ENCODE data around the genes WNT4 and C1QB.

DNA sequence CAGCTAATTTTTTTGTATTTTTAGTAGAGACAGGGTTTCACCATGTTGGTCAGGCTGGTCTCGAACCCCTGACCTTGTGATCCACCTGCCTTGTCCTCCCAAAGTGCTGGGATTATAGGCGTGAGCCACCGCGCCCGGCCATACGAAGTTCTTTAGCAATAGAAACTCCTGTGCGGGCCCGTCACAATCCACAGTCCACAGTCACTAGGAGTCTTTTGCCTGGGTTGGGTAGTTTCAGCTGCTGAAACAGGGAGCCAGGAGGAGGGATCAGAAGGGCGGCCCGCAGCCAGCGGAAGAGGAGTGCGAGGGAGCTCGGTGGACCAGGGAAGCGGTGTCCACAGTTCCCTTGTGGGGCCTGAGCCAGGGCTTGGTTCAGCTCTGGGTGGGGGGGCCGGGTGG, 17.9 kb upstream of the HSPG2 start:
- PRO-cap, result no peak
- CAGE, long polyA plus RNA, result no peak

GRCh38 chr1:22002844-22003303, 1.4 kb downstream of the CELA3A start:
- PRO-cap, result no peak
- CAGE, long polyA plus RNA, result no peak

GRCh38 chr1:22055392-22055947, 3.0 kb downstream of the CDC42 start:
- PRO-cap, result no peak
- CAGE, long polyA plus RNA, result no peak

GRCh38 chr1:22120510-22121492, 22.1 kb downstream of the WNT4 start:
- PRO-cap, result no peak
- CAGE, long polyA plus RNA, result no peak

GRCh38 chr1:22140577-22141069, 2.3 kb downstream of the WNT4 start:
- PRO-cap, result no peak
- CAGE, long polyA plus RNA, result no peak

- PRO-cap, result no peak
- CAGE, long polyA plus RNA, result no peak
Observed at GRCh38 chr1:22141770-22142458, 983 bp downstream of the WNT4 start.

- PRO-cap, result no peak
- CAGE, long polyA plus RNA, result no peak
Observed at GRCh38 chr1:22143028-22143753, at the start of gene WNT4. WNT4 (minus strand) TSS chr1:22143097.

GRCh38 chr1:22259852-22260117, 116.9 kb upstream of the WNT4 start:
- PRO-cap, result no peak
- CAGE, long polyA plus RNA, result no peak

DNA sequence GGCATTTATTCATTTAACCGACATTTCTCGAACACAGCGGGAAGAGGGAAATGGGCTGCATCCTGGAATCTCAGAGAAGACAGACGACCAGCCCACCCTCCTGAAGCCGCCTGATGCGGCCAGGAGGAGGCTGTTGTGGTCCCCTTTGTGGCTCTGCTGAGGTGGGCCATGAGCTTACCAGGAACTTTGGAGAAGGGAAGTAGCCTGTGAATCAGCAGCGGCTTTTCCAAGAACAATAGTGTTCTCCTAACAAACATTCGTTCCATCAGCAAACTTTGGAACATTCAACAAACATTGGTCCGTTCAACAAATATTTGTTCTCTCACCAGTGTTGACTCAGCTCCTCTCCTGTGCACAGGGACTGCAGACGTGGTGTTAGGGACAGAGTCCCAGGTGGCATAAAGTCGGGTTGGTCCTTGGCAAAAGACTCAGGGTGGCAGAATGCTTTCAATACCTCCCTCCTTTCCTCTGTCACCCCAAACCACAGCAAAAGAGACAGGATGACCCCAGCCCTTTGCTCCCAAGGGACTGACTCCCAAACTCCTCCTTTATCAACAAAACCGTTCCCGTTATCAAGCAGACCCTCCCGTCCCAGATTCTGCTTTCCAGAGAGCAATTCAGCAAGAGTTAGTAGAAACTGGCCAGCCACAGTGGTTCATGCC, 103.2 kb upstream of the ZBTB40 start:
- PRO-cap, result no peak
- CAGE, long polyA plus RNA, result no peak

GRCh38 chr1:22509861-22510398, 53.4 kb upstream of the EPHA8 start:
- PRO-cap, result no peak
- CAGE, long polyA plus RNA, result no peak

DNA sequence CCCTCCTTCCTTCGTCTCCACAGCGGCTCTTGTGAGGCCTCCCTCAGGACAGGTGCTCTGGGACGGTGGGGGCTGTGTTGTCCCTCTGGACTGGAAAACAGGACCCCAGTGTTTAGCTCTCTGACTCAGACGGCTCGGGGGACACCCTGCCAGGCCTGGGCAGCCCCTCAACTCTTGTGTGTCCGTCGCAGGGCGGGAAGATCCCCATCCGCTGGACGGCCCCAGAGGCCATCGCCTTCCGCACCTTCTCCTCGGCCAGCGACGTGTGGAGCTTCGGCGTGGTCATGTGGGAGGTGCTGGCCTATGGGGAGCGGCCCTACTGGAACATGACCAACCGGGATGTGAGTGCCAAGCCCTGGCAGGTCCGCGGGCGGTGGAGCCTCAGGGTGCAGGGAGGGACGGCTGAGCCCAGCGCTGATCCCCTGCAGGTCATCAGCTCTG, 35.9 kb upstream of the C1QA start:
- PRO-cap, result no peak
- CAGE, long polyA plus RNA, result no peak

DNA sequence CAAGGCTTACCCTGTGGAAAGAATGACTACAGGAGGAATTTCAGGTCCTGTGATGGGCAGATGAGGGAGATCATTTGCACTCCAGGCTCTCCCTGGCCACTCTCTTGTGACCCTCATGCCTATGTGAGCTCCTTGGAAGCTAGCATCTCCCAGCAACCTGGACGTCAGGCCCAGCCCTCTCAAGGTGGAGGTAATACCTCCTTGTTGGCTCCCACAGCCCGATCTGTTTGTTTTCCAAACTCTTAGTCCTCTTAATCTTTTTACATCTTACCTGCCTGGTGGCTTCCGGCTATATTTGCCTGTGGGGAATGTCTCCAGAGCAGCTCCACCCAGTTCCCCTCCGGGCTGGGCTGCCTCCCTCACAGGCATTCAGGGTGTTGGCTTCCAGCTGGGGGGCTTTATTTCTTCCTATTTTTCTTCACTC, 7.4 kb upstream of the C1QA start:
- PRO-cap, result no peak
- CAGE, long polyA plus RNA, result no peak

DNA sequence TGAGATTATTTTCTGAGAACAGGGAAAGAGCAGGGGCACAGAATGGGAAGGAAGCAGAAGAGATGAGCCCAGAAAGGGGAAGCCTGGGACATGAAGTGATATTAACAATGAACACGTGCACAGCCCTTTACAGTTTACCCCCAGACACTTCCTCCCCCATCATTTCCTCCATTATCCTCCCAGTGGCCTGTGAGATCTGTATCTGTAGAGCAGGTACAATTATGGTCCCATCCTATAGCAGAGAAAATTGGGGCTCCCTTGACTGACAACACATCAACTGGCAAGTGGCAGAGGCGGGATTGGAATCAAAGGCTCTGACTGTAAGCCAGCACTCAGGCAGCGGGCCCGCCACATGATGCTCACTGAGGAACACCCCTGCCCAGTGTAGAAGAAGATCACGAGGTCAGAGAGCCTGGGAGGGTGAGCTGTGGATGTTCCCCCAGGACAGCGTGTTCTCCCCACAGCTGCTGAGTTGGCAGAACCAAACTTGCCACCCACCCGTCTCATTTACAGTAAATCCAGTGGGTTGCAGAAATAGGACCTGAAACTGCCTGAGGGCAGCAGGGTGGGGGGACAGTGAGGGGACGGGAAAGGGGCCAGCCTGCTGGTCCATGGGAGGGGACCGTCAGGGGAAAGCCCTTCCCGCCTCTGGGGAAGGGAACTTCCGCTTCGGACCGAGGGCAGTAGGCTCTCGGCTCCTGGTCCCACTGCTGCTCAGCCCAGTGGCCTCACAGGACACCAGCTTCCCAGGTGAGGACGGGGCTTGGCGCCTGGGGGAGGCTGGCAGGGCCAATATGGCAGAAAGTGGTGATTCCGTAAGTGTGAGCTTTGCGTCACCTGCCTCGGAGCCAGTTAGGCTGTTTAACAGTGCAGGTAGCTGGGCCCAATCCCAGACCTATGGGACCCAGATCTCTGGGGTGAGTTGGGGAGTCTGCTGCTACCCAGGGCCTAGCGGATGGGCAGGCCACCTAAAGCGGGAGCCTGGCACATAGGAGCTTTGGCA, at the start of gene C1QB:
TSS of gene C1QB (plus strand) at position 683 of the 1,003 bp plus-strand sequence.
- PRO-cap, result no peak
- CAGE, long polyA plus RNA, result no peak

DNA sequence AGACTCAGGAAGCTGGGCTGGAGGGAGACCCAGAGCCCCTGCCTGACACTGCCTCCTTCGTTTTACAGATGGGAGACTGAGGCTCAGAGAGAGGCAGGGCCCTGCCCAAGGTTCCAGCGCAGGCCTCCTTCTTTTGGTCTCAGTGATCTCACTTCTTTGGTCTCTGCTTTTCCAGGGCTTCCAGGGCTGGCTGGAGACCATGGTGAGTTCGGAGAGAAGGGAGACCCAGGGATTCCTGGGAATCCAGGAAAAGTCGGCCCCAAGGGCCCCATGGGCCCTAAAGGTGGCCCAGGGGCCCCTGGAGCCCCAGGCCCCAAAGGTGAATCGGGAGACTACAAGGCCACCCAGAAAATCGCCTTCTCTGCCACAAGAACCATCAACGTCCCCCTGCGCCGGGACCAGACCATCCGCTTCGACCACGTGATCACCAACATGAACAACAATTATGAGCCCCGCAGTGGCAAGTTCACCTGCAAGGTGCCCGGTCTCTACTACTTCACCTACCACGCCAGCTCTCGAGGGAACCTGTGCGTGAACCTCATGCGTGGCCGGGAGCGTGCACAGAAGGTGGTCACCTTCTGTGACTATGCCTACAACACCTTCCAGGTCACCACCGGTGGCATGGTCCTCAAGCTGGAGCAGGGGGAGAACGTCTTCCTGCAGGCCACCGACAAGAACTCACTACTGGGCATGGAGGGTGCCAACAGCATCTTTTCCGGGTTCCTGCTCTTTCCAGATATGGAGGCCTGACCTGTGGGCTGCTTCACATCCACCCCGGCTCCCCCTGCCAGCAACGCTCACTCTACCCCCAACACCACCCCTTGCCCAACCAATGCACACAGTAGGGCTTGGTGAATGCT, 7.8 kb downstream of the C1QB start:
- PRO-cap, result no peak
- CAGE, long polyA plus RNA, result no peak

DNA sequence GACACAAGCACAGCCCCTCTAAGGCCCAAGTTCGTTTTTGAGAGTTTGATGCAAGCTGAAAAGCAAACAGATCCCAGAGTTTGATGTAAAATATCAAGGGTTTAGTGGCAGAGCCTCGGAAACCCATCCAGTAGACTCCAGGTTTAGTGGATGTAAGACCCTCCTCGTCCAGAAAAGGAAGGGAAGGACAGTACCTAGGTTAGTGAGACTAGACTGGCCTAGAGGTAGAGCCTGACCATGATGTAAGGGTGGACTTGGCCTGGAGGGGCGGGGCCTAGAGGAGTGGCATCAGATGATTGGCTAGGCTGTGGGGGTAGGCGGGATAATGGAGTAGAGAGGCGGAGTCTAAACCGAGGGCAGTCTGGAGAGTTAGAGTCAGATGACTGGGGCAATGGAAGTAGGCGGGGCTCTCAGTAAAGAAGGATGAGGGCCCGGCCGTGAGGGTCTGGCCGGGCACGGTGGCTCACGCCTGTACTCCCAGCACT, 70.0 kb downstream of the EPHB2 start:
- PRO-cap, result no peak
- CAGE, long polyA plus RNA, result no peak

- PRO-cap, result no peak
- CAGE, long polyA plus RNA, result no peak
Observed at GRCh38 chr1:22796129-22797059, 85.8 kb downstream of the EPHB2 start.

GRCh38 chr1:22831883-22832451, 121.3 kb downstream of the EPHB2 start:
- PRO-cap, result no peak
- CAGE, long polyA plus RNA, result no peak

GRCh38 chr1:23093503-23093976, 74.3 kb downstream of the KDM1A start:
- PRO-cap, result no peak
- CAGE, long polyA plus RNA, result no peak

DNA sequence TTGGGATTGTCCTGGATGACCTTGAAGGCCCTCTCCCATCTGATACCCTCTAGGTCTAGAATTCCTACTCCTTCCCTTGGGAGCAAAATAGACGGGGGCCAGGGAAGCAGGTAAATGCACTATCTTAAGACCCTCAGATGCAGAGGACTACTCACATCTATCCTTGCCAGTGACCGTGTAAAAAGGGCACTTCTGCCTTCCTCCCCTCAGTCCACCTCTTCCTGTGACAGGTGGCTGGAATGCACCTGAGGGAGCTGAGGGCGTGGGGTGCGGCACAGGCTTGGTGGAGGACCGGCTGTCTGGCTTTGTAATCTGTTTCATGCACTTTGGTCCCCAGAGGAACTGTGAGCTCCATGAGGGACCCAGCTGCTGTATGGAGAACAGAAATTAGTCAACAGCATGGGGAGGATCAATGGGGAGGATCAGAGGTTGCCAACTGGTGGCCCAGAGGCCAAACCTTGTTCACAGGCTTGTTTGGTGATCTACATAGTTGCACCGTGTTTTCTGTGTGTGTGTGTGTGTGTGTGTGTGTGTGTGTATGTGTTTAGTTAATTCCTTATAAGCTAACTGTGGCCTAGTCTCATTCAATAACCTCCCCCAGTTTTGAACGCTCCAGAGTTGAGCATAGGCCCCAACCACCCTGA, 29.7 kb downstream of the HTR1D start:
- PRO-cap, result no peak
- CAGE, long polyA plus RNA, result no peak

DNA sequence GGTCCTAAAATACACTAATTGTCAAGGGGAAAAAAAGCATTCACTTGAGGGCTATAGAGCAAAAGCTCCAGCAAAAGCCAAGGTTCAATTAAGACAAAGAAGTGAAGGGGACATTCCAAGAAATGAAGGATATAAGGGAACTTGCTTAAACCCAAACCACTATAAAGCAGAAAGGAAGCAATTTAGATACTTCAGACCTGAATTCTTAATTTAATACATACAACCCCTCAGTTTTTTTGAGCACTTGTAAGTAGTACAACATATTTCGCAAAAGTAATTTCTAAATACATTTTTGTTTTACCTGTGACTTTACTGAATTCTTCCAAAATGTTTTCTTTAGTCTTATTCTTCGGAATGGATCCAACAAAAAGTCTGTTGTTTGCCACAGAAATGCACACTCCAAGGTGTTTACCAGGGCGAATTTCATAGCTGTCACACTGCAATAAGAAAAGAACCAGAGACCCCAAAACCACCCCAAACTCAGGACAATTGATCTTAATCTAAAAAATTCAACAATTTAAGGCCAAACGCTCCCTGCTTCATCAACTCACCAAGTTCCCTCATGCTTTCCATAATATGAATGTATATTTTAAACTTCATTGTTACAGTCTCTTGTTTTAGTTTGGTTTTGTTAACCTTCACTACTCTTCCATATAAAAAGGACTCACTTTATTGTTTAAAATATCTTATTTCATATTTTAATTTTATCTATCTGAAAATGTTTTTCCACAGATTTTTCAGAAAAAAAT, 22.7 kb downstream of the HNRNPR start:
- PRO-cap, result no peak
- CAGE, long polyA plus RNA, result no peak

All from B cell (primary cell).